ENCODE measurements around a stretch of chr6.

- RAMPAGE, long total RNA: no peak
Observed at GRCh38 chr6:52285726-52285925, 1.1 kb upstream of the MCM3 start.

DNA sequence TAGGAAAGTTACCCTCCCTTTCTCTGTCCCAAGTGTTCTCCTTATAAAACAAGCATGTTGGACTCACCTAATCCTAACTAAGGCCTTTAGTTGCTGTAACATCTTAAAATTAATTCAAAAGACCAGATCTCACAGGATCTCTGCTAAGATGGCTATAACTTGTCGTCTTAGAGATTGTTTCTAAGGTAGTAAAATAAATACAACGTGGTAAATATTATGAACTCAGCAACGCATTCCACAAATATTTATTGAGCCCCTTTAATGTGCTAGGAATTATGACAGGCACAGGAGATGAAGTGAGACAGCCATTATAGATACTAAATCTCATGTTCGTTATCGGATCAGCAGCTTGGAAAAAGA is 20.8 kb upstream of the MCM3 start:
- RAMPAGE, long total RNA: no peak
- RRBS: no CpG with 5 or more reads among the region's 5 CpGs

DNA sequence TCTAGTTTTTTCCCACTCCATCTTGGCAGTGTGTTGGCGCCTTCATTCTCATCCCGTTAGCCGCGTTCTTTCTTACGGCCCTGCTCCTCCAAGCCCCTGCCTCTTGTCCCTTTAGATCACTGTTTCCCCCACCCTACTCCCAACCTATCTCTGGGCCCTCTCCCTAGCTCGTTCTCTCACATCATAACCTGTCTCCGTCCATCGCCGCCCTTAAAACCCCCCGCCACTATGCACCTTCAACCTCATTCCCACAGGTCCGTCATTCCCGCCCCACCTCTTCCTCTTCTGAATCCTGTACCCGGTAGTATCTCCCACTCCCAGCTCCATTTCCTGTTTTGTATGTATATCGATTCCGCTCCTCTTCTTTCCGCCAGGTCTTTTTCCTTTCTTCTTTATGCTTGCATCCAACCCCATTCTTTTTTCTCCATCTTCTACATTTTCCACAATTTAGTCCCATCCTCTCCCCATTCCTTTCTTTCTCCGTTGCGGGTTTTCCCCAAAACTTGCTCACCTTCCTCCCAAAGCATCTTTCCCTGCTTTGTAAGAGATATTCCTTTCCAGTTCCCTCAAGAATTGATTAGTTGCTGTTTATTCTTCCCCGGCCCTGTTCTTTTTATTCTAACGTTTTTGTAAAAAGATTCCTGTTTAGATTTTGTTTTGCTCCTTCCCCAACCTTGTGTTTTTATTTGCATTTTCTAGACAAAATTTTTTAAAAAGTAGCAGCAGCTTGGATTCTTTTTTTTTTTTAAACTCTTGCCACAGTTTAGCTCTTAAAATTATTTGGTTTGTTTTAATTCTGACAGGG is 755 bp downstream of the EFHC1 start:
- RAMPAGE, long total RNA: no peak
- RRBS: no CpG with 5 or more reads among the region's 20 CpGs

GRCh38 chr6:52423944-52424541 is 3.9 kb downstream of the EFHC1 start:
- RAMPAGE, long total RNA: no peak
- RRBS: no CpG with 5 or more reads among the region's 9 CpGs

DNA sequence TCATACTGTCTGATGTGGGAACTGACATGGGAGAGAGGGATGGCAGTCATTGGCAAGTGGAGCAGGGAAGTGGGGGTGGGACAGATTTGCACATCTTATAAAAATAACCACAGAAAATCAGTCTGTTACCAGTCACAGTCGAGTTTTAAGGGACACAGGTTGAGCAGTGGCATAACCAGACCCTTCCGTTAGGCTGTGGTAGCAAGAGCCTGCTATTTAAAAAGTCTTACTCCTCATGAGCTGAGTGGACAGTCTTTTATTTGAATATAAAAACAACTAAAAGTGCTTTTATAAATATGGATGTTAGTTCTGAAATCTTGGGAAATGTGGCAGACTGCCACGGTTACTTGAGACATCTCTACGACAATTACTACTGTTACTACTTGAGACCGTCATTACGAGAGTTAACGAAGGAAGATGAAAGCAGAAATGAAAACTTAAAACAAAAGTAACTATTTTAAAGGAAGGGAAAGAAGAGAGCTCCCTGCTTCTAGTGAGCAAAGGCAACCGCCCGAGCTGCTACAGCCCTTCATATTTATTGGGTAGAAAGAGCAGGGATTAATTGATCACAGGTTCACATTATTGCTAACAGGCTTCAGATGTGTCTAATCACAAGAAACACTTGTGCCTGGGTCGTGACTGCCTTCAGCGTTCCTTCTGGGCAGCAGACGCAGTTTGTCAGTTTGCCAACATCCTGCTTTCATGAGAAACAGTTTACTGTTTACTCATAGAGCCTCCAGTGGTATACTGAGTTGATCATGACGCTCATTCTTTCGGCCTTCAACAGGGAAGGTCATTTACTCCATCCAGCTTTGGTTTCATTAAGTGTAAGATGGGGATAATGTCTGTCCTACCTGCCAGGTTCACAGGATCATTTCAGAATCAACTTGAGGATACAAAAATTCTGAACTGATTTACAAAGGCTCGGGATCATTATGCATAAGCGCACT is 71.4 kb downstream of the EFHC1 start:
- RAMPAGE, long total RNA: no peak
- RRBS: no CpG with 5 or more reads among the region's 16 CpGs

GRCh38 chr6:52502250-52502965 is 74.5 kb downstream of the TRAM2 start:
- RAMPAGE, long total RNA: no peak
- RRBS: no CpG with 5 or more reads among the region's 20 CpGs

DNA sequence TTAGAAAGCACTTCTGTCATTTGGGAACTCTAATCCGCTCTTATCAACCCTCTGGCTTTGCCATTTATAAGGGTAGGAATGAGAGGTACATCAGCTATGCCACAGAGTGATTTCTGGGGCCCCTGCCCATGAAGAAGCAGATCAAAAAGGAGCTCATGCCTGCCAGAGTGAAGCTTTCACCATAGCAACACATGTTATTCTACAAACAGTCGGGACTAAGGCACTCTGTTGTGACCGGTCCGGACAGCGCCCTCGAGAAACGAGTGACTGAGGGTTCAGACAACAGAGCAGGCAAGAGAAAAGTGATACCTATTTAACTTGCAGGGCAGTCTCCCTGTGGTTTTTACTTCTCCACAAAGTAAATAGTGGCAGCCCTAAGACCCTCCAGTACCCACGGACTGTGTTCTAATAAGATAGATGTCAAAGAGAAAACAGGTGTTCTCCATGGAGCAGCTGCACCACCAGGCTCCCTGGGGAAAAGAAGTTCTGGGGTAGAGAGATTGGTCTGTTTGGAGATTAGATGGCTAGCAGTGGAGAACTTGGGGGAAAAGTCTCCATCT is 5.6 kb downstream of the TRAM2 start:
- RAMPAGE, long total RNA: no peak
- RRBS: no CpG with 5 or more reads among the region's 8 CpGs

DNA sequence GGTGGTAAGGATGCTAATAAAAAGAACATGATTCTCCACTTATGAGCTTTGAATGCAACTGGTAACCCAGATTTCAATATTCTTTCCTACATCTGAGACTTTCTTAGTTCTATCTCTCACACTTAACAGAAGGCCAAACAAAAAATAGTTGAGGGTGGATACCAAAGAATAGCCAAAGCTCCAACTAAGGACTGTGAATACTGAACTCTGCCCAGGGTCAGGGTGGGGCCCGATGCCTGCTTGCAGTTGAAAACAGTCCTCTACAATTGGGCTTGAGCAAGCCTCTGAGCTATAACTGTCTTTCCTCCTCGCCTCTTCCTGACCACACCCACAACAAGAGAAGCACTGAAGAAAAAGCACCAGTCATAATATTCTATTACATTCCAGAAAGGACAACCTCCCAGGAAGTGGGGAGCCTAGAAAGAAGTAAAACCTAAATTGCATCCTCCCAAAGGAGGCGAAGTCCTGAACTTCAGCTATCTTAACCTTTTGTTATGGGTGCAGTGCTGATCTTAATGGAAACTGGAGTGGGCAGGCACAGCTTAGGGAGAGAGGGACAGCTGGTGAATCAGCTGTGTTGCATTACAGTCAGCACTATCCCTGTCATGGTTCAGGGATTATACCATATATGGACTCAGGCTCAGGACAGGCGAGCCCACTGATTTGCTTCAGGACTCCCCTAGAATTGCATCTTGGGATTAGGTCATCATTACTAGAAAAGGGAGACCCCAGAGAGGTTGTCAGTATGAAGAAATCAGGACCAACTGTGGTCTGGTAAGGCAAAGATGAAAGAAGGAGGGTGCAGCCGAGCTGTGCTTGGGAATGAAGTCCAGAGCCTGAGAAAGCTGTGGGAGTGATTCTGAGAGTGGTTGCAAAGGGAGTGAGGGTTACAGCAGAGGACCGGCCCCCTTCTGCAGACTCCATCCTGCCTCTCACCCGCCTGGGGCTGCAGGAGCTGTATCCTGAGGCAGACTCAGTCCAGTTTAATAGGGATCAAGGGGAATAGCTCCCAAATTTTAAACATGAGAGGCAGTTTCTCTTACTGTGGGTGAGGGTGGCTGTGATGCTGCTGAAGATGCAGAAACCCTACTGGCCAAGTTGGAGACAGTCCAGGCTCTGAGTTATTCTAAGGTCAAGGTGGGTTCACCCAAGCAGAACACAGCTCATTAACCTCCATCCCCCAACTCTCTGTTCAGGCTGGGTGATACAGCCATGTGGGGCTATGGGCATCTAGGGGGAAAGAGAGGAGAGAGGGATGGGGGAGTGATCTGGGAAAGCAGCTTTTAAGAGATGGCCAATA is 18.4 kb upstream of the TRAM2 start:
- RAMPAGE, long total RNA: no peak
- RRBS: no CpG with 5 or more reads among the region's 7 CpGs

- RAMPAGE, long total RNA: no peak
- RRBS: no CpG with 5 or more reads among the region's 4 CpGs
Observed at GRCh38 chr6:52724521-52724815, 38.8 kb downstream of the GSTA2 start.

- RAMPAGE, long total RNA: no peak
- RRBS: no CpG with 5 or more reads among the region's 2 CpGs
Observed at GRCh38 chr6:52788328-52788806, 15.2 kb downstream of the GSTA1 start.

GRCh38 chr6:53056120-53056757 is 5.4 kb downstream of the CILK1 start:
- RAMPAGE, long total RNA: no peak
- RRBS: no CpG with 5 or more reads among the region's 6 CpGs

DNA sequence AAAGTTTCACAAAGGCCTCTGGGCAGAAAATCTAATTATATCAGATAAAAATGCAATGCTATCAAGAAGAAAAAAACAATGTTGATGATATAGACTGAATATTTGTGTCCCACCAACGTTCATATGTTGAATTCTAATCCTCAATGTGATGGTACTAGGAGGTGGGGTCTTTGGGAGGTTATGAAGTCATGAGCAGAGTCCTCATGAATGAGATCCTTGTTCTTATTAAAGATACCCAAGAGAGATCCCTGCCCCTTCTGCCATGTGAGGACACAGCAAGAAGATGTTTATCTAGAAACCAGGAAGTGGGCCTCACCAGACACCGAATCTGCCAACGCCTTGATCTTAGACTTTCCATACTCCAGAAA is 67.6 kb upstream of the GCM1 start:
- RAMPAGE, long total RNA: no peak
- RRBS: no CpG with 5 or more reads among the region's 3 CpGs

GRCh38 chr6:53282669-53283156 is 66.0 kb downstream of the ELOVL5 start:
- RAMPAGE, long total RNA: no peak
- RRBS: no CpG with 5 or more reads among the region's 2 CpGs

DNA sequence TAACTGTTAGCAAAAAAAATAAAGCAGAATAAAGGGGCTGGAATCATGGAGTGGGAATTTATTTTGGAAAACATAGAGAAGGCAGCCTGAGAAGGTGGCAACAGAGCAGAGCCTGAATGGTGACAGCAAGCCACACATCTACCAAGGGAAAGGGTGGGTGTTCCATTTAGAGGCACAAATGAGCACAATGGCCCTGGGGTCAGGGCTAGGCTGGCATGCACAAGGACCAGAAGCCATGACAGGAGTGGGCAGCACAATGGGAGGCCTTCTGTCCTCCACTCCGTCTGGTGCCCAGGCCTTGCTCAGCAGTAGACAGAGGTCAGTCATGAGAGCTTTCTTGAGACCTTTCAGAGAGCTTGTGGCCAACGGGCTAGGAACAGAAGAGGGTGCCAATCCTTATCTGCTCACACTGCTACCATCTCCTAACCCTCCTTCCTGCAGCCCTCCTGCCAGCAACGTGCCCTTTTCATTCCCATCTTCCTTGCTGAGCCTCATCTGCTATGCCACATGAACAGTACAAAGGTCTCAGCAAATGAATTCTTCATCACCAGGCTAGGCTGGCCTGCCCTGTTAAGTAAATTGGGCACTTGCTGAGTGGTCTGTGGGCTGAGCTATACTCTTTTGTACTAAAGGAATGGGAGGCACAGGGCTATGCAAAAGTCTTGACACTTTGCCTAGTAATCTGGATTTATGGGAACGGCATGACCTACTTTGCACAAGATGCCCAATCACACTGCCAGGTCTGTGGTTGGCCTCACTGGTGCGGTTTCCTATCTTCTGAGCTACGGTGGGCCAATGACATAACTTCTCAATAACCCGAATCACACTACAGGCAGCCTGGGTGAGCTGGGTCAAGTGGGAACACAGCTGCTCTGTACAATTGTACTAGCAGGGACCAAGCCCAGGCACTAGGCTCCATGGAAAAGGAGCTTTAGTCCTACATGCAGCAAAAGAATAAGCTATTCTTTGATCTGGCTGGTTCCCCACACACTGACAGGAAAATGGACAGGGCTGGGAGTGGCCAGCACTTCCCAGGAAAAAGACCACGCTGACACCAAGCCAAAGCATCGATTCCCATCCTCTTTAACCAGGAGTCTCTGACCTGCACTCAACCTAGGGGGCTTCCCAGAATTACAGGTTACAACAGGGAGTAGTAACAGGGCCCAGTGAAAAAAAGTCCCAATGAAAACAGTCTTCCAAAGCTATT is 47.9 kb downstream of the ELOVL5 start:
- RAMPAGE, long total RNA: no peak
- RRBS: no CpG with 5 or more reads among the region's 9 CpGs

DNA sequence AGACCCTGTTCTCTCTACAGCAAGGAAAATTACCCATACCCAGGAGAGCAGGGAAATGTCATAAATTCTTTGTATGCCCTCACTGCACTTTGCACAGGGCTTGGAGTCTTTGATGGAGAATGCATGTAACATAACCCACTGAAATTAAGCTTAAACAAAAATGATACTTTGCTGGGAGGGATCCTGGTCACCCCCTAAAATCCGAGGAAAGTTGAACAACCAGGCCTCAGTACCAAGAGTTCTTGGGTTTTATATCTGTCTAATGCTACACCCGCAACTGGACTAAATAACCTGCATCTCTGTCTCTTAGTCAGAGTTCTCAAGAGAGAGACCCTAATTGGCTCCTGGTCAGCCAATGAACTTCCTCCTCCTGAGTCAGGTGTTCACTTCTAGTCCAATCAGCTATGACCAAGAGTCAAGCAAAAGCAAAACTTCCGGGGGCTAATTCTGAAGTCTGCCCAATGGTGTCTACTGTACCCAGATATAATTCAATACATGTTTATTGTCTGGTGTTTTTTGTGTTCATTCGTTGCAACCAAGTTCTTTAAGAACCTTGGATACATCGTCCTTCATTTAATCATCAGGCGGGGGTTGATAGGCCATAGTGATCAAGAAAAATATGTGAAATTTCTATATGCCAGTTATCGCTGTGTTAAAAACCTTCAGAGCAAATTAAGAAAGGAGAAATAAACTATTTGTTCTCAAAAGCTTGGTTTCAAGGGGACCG is 61.0 kb downstream of the GCLC start:
- RAMPAGE, long total RNA: no peak
- RRBS: no CpG with 5 or more reads among the region's 8 CpGs

DNA sequence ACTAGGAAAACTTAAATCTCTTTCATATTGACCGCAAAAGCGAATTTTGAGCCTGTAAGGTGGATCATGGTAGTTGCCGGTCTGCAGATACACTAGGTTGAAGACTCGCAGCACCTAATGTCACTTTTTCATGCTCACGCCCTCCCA is 940 bp downstream of the GCLC start:
- RAMPAGE, long total RNA: no peak
- RRBS: no CpG with 5 or more reads among the region's 5 CpGs

DNA sequence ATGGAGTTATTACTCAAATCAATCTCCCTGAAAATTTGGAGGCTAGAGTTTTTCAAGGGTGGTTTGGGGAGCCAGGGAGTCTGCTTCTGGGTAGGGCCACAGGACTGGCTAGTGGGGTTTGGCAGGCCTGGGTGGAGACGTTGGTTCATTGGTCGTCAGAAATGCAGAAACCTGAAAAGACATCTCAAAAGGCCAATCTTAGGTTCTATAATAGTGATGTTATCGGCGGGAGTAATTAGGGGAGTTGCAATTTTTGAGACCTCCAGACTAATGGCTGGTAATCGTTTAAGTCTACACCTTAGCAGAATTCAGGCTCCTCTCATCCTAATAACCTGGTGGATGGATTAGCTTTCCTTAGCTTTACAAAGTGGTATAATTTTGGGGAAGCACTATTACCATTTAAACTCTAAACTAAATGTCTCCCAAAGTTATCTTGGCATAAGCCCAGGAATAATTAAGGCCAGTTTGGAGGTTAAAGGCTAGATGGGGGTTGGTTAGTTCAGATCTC is 51.4 kb downstream of the KLHL31 start:
- RAMPAGE, long total RNA: no peak
- RRBS: no CpG with 5 or more reads among the region's 5 CpGs

DNA sequence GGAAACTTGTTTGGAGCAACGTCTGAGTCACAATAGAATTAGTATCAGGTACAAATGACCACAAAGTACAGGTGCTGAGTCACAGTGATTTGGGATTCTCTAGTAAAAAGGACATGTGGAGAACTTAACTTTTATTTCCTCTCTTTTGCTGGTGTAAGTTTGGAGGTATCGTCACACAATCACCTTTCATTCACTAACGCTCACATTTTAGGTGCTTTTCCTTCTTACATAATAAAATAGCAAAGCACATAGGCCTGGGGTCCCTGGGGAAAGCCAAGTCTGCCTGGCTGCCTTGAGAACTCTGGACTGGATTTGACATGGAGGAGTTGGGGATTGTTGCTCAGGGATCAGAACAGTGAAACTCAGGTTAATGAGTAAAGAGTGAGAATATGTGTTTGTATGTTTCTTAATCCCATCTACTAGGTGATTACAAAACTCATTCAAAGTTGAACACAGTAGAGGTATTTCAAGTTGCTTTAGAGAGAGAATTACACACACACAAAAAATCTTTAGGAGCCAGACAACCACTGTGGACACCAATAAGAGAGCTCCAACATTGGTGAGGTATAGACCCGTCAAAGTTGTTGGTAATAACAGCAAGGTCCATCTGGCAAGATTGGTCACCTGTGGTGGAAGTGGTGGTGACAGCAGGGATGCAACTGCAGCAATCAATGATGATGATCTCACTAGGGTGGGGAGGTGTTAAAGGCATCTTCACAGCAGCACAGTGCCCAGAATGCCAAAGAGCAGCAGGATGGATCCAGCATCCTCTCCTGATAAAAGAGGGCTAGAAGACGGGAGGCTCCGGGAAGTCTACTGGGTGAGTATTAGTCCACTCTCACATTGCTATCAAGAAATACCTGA is 49.3 kb downstream of the KLHL31 start:
- RAMPAGE, long total RNA: no peak
- RRBS: no CpG with 5 or more reads among the region's 6 CpGs

GRCh38 chr6:53651396-53652482 is 13.8 kb downstream of the KLHL31 start:
- RAMPAGE, long total RNA: no peak
- RRBS: 2% methylated on average over 11 of the region's 89 CpGs

DNA sequence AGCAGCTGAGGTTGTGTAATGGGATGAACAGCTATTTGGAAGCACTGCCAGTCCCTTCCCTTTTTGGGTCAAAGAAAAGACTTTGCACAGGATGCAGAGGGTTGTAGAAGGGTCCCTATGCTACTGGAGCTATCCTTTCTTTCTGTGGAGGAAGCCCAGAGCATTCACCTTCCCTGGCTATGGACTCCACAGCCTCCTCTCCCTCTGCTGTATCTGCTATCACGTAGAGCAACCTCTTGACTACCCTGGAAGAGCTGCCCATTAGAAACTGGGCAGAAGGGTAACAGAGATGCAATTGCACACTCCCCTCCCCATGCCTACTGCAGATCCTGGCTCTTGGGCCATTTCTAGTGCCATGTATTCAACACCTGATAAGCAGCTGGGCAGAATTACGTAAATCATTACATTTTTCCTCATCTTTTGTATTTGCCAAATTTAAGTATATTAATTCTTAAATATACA is 3.1 kb downstream of the KLHL31 start:
- RAMPAGE, long total RNA: no peak
- RRBS: no CpG with 5 or more reads among the region's 2 CpGs

All from epithelial cell of alveolus of lung (primary cell).